HL-60 (cell line): ENCODE data around the genes ADM5, PNKP and TBC1D17.

DNA sequence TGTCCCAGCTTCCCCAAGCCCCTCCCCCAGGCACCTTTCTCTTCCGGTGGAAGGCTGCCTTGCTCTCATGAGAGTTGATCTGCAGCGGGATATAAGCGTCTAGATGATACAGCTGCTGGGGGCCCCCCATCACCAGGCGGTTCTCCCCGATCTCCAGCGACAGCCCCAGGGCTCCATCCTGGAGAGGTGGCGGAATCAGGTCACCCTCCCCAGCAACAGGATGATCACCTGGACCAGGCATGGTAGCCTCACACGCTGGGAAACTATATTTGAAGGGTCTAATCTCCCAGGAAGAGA lies 5.1 kb upstream of the SLC17A7 start:
- RRBS = no CpG with 5 or more reads among the region's 8 CpGs

GRCh38 chr19:49453757-49454474 lies 891 bp downstream of the ALDH16A1 start:
- RRBS = no CpG with 5 or more reads among the region's 15 CpGs

DNA sequence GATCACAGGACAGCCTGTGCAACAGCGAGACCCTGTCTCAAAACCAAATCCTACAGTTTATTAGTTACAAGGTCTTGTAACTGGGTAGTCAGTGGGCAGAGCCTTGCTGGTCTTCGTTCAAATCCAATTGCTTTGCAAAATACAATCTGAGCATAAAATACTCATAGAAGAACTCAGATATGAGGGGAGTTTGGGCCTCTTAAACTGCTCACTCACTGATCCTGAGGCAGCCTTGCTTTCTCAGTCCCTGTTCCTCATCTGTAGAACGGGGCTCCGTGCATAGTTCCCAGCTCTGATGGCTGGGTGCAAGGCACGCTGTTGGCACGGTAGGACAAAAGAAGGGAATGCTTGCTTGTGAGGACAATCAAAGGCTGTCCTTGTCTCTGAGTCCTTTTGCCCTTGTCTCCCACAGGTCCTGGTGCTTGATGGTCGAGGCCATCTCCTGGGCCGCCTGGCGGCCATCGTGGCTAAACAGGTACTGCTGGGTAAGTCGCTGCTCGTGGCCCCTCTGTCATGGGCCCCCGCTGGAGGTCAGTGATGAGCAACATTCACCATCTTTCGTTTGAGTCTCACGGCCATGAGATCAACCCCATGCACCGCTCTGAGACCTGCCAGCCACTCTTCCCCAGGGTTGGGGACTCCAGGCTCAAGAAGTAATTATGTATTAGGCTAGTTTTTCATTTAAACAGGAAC lies 2.2 kb downstream of the RPL13A start:
- RRBS = no CpG with 5 or more reads among the region's 16 CpGs

GRCh38 chr19:49533378-49534645 lies 6.0 kb downstream of the RCN3 start:
- RRBS = 4% methylated on average over 28 of the region's 95 CpGs

DNA sequence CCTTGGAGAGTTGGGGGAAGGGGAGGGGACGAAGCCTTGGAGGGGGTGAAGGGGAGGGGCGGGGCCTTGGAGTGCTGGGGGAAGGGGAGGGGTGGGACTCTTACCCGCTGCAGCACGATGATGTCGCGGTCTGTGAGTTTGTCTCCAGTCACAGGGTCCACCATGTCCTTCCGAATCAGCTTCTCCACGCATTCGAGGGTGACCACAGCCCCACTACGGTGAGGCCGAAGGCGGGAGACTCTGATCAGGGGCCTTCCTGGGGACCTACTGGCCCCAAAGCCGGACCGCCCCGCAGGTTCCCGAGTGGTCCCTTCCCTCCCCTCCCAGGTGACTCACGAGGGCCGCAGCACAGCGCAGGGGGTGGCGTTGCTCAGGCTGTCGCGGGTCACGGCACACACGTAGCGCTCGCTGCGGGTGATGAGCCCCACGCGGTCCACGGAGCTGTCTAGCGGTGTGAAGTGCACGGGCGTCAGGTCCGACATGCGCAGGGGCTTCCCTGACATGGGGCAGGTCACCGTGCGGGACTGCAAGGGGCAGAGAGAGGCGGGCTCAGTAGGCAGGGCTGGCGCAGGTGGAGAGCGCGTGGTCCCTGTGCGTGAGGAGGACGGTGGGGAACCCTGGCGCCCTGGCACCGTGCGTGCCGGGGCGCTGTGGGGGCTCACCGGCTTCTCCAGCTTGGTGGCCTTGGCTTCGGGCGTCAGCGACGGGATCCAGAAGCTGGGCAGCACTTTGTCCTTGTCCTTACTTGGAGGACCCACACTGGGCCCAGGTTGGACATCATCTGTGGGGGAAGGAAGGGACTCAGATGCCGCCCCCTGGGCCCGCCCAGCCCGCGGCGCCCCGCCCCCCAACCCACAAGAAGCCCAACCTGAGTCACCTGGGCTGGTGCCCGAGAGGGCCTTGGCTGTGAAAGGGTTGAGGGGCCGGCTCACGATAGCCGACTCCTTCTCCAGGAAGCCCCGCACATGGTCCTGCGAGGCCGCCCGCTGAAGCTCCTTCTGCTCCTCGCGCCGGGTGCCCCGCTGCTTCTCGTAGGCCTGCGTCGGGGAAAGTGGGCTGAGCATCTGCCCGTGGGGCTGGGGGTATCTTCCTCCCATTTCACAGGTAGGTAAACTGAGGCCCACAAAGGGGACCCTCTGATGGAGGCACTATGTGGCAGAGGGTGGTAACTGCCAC lies 23.8 kb downstream of the NOSIP start:
- RRBS = no CpG with 5 or more reads among the region's 75 CpGs

GRCh38 chr19:49560287-49561382 lies 19.7 kb downstream of the NOSIP start:
- RRBS = no CpG with 5 or more reads among the region's 21 CpGs

DNA sequence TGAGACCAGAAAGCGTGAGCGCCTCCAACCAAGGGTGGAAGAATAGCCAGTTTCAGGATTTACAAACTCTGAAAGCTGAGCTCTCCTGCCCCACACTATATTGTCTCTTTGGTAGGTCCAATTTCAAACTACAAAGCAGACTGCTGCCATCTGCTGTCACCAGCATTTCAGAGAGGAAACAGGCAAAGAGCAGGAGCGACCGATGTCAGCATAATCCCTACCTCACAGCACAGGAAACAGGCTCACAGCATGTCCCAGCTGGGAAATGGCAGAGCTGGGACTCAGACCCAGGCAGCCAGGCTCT lies 9.1 kb downstream of the NOSIP start:
- RRBS = no CpG with 5 or more reads among the region's 4 CpGs

- RRBS = 96% methylated on average over 7 of the region's 49 CpGs
Measured at GRCh38 chr19:49595515-49596681, 4.9 kb downstream of the PRR12 start.

DNA sequence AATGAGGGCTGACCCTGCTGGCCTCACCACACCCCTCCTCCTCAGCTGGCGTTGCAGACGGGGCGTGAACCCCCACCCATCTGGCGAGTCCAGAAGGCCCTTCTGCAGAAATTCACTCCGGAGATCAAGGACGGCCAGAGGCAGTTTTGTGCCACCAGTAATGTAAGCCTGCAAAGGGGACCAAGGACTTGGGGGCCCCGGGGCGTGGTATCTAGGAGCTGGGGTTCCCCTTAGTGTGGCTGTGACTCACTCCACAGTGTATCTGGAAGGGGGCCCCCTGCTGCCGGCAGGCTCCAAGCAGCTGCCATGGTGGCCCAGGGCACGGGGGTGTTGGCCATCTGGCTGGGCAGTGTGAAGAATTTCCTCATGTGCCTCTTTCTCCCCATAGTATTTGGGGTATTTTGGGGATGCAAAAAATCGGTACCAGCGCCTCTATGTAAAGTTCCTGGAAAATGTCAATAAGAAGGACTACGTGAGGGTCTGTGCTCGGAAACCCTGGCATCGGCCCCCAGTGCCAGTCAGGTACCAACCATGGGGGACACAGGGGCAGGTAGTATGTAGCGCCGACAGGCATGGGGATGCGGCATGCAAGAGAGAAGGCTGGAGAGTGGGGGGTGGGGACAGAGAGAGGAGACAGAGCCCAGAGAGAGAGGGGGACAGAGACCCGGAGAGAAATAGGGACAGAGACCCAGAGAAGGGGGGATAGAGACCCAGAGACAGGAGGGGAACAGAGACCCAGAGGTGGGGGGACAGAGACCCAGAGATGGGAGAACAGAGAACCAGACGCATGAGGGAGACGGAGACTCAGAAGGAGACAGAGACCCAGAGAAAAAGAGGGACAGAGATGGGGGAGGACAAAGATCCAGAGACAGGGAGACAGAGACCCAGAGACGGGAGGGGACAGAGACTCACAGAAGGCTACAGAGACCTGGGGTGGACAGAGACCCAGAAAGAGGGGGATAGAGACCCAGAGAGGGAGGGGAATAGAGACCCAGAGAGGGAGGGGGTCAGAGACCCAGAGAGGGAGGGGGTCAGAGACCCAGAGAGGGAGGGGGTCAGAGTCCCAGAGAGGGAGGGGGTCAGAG lies 23.8 kb downstream of the PRR12 start:
- RRBS = 69% methylated on average over 5 of the region's 22 CpGs

DNA sequence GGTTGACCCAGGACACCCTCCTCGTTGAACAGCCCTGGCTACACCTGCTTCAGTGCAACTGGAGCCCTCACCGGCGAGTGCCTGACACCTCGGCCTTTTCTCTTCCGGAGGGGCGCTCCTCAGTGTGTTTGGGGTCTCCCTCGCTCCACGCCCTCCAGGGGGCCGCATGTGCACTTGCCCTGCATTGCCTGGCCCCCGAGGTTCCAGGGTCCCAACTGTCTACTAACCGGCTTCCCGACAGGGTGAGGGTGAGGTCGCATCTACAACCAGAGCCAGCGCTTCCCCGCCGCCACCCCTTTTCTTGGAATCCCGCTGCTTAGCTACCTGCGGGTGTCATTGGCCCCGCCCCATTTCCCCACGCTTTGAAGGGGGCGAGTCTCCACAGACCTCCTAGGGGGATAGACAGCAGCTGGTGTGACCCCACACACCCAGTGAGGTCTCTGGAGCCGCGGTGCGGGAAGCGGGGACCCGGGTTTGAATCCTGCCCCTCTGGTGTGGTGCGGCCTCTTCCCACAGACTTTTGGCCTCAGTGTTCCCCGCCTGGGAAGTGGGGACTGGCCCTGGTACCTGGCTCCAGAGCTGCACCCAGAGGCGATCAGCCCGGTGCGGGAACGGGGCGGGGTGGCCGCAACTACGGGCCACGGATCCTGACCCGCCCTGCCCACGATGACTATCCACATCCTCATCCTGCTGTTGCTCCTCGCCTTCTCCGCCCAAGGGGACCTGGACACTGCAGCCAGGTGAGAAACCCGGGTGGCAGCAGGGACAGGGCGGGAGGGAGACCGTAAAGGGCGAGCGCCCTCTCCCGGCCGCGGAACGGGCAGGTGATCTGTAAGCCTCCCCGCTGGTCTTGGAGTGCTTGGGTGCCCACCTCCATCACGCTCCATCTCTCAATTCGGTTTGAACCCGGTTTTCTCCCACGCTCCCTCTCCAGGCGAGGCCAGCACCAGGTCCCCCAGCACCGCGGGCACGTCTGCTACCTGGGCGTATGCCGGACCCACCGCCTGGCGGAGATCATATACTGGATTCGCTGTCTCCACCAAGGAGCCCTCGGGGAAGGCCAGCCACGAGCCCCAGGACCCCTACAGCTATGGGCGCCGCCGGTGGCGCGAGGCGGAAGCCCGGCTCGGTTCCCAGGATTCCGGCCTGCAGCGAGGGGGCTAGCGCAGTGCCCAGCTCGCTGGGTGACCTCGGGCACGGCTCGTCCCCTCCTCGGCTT lies at the start of gene ADM5:
TSS of gene ADM5 (plus strand) at position 423 of the 1,219 bp plus-strand sequence.
- RRBS = 74% methylated on average over 25 of the region's 81 CpGs

GRCh38 chr19:49767422-49768099 lies 760 bp downstream of the AP2A1 start:
- RRBS = 0% methylated on average over 1 of the region's 12 CpGs

DNA sequence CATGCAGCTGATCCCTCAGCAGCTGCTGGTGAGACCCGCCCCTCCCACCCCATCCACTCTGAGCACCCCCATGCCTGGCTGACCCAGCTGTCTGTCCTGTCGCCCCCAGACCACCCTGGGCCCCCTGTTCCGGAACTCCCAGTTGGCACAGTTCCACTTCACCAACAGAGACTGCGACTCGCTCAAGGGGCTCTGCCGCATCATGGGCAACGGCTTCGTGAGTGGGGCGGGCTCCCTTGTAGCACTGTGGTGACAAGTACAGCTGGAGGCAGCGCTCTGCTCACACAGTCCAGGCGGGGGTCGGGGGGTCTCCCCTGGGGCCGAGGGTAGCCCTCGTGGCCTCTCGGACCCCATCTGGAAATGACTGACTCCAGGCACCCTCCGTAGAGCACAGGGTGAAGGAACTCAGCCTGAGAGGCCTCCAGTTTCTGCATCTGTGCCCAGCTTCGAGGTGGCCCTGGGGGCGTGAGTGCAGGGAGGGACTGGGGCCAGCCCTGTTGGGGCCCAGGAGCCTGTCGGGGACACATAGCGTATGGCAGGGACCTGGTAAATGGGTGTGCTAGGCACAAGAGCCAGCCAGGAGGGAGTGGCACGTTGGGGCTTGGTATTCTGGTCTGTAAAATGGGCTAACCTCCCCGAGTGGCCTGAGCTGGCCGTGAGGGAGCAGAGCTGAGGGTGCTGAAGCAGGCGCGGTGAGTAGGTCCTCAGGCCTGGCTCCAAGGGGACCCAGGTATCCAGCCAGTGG lies 12.3 kb downstream of the PNKP start:
- RRBS = no CpG with 5 or more reads among the region's 25 CpGs

DNA sequence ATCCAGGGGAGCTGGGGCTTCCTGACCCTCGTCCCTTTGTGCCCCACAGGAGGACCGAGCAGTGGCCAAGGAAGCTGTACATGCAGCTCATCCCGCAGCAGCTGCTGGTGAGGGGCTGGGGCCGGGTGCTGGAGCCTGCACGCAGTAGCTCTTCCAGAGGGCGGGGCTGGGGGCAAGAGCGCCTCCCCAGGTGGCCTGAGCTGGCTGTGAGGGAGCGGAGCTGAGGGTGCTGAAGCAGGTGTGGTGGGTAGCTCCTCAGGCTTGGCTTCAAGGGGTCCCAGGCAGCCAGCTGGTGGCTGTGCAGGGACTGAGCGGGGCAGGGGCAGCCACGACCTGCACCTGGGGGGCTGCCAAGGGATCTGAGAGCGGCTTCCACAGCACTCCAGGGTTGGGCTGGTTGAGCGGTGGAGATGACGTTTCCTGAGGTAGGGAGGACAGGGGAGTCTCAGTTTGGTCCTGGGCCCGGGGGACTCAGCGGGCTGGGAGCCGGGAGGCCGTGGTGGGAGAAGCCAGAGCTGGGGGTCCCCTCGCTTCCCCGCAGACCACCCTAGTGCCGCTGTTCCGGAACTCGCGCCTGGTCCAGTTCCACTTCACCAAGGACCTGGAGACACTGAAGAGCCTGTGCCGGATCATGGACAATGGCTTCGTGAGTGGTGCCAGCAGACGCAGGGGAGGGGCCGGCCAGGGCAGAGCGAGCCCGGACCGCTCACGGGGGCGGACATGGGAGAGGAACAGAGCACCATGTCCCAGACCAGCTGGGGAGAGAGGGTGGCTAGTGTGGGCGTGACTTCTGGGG lies 9.2 kb downstream of the PNKP start:
- RRBS = 95% methylated on average over 10 of the region's 33 CpGs

DNA sequence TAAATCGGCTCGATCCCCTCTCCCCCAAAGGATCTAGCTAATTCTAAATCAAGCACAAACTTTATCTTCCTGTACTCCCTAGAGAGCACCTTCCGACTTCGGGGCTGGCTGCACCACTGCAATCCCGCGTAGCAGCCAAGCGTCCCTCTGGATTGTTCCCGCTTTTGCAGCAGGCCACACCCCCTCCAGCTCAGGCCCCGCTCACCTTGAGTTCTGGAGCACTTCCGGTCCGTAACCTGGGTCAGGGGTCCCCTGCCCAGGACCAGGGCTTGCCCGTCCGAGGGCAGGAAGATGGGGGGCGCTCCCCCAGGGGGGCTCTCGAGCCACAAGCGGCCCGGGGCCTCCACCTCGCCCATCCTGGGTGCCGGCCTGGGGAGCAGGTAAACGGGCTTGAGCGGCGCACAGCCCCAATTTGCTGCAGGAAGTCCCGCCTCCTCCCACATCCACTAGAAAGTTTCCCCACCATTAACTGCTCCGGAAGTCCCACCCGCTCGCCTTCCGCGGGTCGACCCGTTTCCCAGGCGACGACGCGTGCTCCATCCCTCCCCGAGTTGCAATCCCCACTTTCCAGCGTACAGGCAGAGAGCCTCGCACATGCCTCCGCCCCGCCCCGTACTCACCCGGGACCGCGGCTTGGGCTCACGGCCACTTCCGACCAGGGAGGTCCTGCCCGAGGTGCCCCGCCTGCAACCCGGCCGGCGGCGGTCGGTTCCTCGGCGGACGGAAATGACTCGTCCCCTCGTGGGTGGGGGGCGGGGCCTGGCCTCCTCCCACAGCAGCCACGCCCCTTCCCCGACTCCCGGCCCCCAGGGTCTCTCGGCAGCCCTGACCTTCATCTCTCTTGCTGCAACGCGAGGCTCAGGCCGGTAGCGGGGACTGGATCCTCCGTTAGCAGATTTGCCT lies at the start of gene PNKP:
TSS of gene PNKP (minus strand) at position 728 of the 903 bp plus-strand sequence.
- RRBS = 4% methylated on average over 25 of the region's 67 CpGs

DNA sequence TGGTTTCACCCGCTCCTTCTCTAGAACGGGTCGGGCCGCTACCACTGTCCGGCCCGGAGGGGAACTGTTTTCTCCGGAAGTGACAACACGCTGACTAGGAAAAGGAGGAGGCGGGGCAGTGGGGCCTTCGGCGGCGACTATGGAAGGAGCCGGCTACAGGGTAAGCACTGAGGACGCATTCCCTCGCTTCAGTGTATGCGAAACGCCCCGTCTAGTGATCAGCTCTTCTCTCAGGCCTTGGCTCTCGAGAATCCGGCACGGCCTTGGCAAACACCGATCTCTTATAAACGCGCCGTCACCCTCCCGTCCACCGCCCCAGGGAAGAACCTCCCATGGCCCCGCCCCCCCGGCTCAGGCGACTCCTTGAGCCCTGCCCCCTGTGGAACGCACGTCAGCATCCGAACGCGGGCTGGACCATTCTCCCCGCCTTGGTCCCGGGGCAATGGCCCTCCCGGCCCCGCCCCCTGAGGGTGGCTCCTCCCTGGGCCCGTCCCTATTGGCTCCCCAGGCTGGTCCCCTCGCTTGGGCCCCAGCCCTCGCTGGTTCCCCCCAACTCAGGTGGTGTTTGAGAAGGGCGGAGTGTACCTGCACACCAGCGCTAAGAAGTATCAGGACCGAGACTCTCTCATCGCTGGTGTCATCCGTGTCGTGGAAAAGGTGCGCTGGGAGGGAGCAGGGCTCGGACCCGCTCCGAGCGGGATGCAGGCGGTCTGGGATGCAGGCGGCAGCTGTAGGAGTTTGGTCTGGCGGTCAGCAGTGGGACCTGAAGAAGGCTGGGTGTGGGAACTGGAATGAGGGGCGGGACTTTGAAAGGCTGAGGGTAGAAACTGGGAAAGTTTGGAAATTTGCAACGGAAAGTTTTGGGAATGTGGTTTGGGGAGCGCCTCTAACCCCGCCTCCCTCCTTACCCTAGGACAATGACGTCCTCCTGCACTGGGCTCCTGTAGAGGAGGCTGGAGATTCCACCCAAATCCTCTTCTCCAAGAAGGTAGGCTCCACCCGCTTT lies at the start of gene TBC1D17:
TSS of gene TBC1D17 (plus strand) at position 118 of the 1,006 bp plus-strand sequence.
- RRBS = 3% methylated on average over 19 of the region's 62 CpGs

DNA sequence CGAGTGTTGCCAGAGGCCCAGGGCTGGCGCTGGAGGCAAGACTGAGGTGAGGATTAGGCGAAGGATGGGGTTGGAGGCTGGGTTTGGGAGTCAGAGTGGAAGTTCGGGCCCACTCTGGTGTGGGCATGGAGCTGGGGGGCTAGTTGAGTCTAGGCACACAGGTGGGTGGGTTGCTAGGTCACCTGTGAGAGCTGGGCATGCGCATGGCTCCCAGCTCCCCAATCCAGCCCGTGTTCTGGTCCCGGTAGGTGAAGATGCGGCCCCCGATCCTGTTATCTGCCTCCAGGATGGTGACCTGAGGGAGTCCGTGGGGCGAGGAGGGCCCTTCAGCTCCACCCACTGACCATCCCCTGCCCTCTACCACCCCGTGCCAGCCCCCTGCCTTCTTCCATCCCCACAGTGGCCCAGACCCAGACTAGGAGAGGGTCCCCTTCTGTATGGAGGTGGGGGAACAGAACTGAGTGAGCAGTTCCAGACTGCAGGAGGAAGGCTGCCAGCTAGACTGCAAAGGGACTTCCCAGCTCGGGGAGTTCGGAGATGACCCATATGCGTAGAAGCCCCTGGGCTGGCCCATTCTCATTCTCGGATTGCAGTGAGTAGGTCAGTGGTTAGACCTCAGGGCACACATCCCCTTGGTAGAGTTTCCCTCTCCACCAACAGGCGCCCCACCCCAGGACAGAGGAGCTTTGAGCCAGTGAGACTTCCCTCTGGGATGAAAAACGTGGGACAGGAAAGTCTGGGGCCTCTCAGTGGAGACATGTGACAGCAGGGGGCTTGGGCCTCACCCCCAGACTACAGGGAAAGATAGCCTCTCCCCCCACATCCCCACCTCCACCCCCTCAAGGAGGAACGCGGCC lies 1.6 kb downstream of the IL4I1 start:
- RRBS = no CpG with 5 or more reads among the region's 20 CpGs

- RRBS = 7% methylated on average over 2 of the region's 25 CpGs
Measured at GRCh38 chr19:49897323-49898123, 836 bp upstream of the IL4I1 start.

- RRBS = over 99% methylated on average over 1 of the region's 27 CpGs
Measured at GRCh38 chr19:49922822-49923832, 5.9 kb upstream of the ATF5 start.

DNA sequence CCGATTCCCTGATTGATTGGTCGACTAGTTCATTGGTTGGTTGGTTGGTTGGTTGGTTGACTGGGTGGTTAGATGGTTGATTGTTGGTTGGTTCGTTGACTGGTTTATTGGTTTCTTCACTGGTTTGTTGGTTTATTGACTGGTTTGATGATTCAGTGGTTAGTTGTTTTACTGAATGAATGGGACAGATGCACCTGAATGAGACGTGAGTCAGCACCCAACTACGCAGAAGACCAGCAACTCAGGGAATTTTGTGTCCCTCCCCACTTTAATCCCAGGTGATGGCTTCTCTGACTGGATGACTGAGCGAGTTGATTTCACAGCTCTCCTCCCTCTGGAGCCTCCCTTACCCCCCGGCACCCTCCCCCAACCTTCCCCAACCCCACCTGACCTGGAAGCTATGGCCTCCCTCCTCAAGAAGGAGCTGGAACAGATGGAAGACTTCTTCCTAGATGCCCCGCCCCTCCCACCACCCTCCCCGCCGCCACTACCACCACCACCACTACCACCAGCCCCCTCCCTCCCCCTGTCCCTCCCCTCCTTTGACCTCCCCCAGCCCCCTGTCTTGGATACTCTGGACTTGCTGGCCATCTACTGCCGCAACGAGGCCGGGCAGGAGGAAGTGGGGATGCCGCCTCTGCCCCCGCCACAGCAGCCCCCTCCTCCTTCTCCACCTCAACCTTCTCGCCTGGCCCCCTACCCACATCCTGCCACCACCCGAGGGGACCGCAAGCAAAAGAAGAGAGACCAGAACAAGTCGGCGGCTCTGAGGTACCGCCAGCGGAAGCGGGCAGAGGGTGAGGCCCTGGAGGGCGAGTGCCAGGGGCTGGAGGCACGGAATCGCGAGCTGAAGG lies 3.1 kb upstream of the NUP62 start:
- RRBS = no CpG with 5 or more reads among the region's 27 CpGs

DNA sequence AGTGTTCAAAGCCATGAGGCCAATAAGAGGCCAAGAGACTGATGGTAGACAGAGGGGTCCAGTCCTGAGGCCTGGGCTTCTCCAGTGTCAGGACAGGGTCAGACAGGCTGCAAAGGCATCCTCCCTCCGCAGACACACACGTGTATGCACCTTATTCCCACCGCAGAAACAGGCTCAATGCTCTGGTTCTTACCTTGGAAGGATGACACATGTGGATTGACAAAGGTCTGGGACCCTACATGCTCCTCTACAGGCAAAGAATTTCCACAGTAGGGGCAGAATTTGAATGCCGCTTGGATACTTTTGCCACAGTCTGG lies 9.4 kb downstream of the VRK3 start:
- RRBS = no CpG with 5 or more reads among the region's 4 CpGs